LUHMES (cell line): ENCODE data around the genes CCL2 and SLFN5.

DNA sequence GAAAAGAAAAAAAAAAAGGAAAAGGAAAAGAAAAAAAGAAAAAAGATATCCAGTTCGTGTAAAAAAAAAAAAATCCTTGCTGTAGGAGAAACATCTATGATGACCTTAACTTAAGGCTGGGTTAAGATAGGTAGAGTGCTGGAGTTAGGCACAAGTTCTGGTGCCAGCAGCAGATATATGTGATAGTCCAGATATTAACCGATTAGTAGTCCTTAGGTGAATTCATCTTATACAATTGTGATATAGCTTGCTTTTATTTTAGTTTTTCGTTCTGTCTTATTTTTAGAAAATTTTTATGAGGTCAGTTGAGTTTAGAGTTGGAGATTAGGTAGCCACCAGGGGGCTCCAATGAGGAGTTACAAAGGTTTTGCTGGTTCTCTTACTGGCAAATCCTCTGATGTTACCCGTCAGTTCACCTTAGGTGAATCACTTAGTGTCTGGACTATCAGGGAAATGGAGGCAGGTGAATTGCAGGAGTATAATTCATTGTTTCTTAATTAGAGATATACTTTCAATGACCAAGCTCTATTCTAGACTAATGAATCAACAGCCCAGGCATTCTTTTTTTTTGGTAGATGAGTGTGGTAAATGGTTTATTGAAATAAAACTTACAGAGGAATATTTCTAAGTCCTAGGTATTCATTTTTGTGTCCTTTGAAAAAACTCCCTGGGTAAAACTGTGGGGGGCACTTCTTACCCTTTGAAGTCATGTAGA lies 17.4 kb downstream of the PSMD11 start:
- PRO-cap, result no peak

DNA sequence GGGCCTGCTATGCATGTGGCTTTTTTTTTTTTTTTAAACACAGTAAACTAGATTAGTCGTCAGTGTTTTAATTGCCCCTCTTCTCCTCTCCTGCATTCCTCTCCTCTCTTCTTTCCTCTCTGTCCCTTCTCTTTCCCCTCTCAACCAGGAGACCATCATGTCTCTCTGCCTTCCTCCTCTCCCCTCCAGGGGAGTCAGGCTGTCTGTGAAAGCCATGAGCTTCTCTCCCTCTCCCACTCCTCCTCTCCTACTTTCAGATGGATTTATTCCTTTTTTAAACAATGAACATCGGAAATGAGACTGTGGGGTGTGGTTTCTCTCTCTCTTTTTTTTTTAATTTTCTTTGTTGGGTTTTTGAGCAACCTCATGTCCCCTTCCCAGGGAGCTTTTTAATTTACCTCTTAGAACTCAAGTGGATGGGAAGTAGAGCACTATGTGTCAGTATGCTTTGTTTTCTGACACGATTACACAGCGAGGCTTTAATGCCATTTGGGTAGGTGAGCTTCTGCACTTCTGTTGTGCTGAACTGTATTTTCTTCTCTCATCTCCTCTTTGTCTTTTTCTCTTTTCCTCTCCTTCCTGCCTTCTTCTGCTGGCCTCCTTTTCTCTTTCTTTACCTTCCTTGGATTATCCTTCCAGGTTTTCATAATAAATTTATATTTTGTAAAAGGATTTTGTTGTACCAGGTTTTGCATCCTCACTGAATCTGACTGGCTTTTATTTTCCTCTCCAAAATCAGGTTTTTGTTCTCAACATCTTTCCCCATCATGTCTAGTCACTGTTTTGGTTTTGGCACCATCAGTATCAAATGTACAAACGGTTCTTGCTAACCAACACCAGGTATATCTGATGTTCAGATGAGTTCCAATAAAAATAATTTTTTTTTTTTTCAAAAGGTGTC lies 5.1 kb upstream of the CDK5R1 start:
- PRO-cap, result no peak

DNA sequence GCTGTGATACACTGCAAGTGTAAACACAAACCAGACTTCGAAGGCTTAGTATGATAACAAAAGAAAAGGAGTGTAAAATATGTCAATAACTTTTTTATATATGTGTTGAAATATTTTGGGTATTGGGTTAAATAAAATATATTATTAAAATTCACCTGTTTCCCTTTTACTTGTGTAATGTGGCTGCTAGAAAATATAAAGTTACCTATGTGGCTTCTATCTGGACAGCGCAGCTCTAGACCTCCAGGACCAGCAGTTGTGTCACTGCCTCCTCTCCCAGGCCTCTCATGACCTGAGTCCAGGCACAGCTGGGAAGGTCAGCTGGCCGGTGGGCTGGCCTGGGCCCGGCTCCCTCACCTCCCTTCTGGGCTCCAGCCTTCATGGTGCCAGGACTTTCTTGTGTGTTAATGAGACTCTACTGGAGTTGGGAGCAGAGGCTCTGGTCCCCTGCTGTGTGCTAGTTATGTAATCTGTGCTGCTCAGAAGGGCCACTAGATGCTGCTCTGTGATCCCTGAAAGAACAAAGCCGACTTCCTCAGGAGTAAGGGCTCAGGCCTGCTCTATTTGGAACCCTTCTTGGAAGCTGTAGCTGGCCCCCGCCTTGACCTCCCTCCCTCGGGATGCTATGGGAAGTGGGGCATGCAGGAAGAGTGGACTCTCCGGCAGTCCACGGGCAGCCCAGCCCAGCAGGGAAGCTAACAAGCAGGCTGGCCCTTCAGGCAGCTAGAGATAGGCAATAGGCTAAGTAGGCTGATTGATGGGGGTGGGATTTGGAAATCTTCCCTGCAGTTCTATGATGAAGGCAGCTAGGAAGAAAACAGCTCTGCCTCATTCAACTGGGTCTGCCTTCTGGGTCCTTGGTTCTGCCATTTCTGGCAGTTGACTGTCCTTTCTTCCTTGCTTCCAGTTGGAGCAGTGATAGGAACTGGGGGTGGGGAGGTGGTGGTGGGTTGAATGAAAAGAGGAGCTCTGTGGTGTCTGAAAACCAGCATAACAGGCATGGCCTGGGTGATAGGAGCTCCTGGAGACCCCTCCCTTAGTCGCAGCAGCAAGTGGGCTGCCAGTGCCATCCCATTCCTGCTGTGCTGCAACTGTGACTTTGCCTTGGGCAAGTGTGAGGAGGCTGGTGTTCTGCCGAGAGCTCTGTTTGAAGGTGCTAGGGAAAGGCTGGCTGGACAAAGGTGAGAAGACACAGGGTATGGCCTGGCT lies 3.2 kb upstream of the CDK5R1 start:
- PRO-cap, result no peak

GRCh38 chr17:32490040-32490808 lies 3.4 kb downstream of the CDK5R1 start:
- PRO-cap, result no peak

- PRO-cap, result no peak
Measured at GRCh38 chr17:32494213-32495194, 7.7 kb downstream of the CDK5R1 start.

DNA sequence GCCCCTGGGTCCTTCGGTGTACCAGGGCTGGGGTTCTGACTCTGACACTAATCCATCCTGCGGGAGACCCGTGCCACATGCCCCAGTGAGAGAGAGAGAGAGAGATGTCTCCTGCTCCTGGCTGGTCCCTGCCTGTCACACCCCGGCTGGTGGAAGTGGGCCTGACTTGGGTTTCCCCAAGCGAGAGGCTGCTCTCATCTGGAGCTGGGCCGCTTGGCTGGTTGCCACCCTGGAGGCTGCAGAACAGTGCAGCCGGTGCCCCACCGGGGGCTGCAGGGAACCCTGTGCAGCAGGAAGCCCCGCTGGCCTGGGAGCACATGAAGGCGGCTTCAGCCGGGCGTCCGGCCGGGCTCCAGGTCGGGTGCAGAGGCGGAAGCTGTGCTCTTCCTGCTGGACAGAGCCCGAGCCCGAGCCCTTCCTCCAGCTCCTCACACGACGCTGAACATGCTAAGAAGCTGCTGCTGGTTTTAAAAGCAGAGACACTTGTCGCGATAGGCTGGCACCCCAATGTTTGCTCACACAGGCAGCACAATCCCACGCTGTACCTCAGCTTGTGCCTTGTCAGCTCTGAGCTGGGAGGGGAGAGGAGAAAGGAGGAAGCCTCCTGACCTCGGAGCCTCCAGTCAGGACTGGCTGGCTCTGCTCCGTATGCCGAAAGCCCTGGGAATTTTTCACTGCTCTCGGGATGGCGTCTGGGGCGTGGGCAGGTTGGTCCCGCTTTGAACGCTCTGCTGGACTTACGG lies 8.6 kb downstream of the CDK5R1 start:
- PRO-cap, result no peak

DNA sequence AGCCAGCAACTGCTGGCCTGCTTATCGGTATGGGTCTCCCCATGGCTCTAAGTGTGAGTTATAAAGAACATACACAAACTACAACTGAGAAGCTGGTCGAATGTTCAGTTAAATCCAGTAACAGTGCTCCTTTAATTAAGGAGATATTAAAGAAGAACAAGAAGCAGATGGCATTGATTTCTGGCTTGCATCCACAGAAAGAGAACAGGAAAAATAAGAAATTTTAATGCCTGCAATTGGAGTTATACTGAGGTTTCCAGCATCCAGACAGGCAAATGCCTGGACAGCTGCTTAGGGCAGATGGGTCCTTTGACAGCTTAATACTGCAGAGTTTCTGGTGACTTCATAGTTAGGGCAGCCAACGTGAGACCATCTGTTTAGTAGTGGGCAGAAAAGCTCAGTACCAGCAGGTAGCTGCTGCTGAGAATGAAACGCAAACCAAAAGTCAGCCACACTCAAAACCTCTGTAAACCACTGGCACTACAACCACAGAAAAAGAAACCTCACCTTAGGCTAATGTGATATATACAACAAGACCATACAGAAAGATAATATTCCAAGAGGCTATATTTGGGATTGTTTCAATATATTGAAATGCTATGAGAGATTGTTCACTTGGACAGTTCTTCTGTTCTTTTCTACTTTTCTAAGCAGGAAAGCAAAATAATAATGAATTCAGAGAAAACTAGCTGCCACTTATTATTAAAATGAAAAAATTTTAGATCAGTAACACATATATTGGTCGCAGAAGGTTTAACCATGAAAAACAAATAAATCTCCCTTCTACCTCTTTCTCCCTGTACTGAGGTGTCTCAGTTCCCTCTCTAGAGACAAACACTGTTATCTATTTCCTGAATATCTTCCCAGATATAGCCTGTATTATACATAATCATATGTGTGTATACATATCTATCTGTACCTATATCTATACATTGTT lies 110.0 kb downstream of the CDK5R1 start:
- PRO-cap, result bidirectional peak, plus-strand start at position 389 of the sequence, minus-strand start at position 290 of the sequence

DNA sequence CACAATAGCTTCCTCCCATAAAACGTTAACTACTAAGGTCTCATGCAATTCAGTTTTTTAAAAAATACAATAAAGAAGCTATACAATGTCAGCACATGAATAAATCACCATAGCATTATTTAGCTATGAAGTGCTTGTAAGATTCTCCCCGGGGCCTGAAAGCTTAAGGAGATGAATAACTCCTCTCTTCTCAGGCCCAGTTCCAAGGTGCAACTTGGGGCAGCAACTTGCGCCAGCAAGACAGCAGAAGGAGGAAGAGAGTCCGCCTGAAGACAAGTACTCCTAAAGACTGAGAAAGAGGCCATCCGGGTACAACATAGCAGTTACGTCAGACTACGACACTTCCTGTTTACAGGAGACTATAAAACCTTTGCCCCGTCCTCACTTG lies 81.4 kb downstream of the MYO1D start:
- PRO-cap, result no peak

DNA sequence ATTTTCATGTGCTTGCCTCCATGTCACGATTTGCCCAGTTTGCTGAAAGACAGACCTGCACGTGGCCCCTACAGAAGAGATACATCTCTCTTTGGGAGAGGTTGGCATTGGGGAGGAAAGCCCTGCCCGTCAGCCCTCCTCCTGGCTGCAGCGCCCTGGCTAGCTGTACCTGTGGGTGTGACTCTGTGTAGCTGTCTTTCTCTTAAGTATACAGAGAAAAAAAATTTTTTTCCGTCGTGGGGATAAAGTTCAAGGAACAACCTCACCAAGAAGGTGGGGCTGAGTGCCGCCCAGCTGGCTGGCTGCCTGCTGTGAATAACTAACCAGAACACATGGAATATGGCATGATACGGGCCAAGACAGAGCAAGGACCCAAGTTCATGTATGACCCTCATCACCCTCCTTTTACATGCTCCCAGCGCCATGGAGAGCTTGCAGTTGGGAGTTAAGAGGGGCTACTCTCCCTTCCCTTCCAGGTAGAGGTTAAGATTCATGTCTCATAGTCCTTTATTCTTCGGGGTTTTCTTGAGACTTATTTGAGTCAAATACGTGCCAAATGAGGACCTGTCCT lies 26.6 kb downstream of the TMEM98 start:
- PRO-cap, result no peak

- PRO-cap, result no peak
Measured at GRCh38 chr17:34134452-34134651, 120.7 kb upstream of the CCL2 start.

DNA sequence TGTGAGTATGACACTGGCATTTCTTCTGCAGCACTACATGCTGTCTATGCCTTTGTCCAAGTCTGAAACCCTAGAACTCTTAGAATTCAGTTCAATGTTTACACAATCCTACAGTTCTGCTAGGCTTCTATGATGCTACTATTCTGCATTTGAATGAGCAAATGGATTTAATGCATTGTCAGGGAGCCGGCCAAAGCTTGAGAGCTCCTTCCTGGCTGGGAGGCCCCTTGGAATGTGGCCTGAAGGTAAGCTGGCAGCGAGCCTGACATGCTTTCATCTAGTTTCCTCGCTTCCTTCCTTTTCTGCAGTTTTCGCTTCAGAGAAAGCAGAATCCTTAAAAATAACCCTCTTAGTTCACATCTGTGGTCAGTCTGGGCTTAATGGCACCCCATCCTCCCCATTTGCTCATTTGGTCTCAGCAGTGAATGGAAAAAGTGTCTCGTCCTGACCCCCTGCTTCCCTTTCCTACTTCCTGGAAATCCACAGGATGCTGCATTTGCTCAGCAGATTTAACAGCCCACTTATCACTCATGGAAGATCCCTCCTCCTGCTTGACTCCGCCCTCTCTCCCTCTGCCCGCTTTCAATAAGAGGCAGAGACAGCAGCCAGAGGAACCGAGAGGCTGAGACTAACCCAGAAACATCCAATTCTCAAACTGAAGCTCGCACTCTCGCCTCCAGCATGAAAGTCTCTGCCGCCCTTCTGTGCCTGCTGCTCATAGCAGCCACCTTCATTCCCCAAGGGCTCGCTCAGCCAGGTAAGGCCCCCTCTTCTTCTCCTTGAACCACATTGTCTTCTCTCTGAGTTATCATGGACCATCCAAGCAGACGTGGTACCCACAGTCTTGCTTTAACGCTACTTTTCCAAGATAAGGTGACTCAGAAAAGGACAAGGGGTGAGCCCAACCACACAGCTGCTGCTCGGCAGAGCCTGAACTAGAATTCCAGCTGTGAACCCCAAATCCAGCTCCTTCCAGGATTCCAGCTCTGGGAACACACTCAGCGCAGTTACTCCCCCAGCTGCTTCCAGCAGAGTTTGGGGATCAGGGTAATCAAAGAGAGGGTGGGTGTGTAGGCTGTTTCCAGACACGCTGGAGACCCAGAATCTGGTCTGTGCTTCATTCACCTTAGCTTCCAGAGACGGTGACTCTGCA lies at the start of gene CCL2:
Gene CCL2, plus strand, starts transcription at position 617 of the 1,153 bp plus-strand sequence.
- PRO-cap, result no peak

DNA sequence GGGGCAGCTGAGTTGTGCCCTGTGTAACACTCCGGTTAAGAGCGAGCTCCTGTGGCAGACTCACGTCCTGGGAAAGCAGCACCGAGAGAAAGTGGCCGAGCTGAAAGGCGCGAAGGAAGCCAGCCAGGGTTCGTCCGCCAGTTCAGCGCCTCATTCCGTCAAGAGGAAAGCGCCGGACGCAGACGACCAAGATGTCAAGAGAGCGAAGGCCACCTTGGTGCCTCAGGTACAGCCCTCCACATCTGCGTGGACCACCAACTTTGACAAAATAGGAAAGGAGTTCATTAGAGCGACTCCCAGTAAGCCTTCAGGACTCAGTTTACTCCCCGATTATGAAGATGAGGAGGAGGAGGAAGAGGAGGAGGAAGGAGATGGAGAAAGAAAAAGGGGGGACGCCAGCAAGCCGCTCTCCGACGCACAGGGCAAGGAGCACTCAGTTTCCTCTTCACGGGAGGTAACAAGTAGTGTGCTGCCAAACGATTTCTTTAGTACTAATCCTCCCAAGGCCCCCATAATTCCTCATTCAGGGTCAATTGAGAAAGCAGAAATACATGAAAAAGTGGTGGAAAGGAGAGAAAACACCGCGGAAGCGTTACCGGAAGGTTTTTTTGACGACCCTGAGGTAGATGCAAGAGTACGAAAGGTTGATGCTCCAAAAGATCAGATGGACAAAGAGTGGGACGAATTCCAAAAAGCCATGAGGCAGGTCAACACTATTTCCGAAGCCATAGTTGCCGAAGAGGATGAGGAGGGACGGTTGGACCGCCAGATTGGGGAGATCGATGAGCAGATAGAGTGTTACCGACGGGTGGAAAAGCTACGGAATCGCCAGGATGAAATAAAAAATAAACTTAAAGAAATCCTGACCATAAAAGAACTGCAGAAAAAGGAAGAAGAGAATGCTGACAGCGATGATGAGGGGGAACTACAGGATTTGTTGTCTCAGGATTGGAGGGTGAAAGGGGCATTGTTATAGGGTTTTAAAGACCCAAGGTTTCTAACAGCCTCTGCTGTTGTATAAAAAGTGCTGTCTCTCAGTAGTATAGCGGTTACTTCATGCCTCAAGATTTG lies 705 bp downstream of the ZNF830 start:
- PRO-cap, result no peak

DNA sequence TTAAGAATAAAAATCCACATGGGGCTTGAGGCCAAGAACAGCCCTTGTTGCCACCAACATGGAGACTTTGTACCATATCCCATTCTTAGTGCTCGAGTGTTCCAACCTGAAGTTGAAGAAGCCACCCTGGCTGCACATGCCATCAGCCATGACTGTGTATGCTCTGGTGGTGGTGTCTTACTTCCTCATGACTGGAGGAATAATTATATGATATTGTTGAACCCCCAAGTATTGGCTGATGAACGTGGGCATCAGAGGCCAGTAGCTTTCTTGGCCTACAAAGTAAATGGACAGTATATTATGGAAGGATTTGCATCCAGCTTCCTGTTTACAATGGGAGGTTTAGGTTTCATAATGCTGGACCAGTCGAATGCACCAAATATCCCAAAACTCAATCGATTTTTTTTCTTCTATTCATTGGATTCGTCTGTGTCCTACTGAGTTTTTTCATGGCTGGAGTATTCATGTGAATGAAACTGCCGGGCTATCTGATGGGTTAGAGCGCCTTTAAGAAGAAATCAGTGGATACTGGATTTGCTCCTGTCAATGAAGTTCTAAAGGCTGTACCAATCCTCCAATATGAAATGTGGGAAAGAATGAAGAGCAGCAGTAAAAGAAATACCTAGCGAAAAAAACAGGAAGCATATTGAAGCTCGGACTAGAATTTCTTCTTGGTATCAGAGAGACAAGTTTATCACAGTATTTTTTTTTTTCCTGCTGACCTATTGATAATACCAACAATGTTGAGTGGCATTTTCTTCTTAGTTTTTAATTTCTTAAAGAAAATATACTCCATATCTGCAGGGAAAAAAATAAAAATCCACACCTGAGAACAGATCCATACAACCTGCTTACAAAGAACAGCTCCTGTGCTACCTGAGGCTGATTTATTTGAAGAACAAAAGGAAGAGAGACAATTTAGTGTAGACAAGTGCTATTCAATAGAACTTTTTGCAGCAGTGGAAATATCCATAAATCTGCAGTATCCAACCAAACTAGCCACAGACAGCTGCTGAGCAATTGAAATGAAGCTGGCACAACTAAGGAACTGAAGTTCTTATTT lies 25.3 kb downstream of the LIG3 start:
- PRO-cap, result no peak

DNA sequence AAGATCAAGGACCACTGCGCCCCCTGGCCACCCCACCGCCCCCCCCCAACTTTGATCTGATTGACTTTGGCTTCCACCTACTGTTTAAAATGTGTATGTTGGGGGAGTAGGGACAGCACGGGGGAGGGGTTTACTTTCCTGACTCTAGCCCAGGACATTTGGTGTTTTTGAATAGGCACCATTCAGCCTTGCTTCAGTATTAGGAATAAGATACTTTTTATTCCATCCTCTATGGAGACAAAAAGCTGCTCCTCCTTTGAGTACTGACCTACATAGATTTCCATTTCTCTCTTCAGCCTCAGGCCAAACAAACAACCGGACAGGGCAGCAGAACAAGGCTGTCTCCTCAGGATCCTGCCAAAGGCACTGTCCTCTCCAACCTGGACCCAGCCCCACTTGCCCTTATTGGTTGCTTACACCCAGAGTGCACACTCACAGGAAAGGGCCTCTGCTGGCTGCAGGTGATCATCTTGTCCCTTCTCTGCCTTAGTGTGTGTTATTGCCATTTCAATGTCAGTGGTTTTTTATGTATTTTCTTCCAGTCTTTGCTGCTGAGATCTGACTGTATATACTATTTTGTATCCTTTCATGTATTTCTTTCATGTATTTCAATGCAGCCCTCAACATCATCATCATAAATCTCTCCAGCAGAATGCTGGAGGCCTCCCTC lies 26.6 kb downstream of the LIG3 start:
- PRO-cap, result no peak

DNA sequence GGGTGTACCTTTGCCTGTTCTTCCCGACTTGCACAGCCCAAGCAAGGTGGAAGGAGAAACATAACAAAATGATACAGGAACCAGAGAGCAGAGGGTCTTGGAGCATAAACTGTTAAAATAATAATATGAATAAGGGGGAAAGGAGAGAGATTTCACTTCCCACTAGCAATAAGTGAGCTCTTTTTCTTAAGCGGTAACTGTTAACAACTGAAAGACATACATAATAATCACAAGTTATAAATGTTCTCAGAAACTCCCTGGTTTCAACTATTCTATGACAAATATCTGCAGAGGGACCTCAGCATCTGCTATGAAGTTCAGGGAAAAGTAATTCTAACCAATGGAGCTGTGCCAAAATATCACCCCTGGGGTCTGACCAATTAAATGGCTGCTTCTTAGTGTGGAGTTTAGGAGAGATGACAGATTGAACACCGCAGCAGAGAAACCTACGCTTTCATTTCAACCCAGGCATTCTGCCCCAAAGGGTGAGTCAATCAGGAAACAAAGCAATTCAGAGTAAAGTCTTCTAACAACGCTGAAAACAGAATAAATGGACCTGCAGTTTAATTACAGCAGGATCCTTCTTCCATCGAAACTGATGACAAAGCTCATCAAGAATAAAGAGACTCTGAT lies 17.0 kb downstream of the RFFL start:
- PRO-cap, result no peak

DNA sequence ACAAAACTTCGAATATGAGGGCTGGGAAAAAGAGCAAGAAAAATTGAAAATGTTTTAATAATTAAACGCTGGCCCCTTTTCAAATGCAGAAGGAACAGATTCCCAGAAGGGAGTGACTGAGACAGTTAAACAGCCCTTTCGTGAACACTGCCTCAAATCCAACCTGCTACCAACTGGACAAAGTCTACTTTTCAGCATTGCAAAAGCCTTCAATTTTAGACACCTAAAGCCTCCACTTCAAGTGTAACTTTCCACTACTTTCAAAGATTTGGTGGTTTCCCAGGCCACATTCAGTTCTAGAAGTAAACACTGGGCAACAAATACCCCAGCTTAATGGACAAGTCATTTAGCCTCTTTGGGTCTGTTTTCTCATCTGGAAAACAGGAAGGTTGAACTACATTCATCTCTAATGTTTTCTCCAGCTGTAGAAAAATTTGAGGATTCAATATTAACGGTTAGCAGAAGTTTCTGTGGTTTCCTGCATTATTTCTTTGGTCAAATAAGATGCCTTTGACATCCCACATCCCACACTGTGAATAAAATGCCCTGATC lies 11.8 kb downstream of the RFFL start:
- PRO-cap, result no peak

- PRO-cap, result no peak
Measured at GRCh38 chr17:35132096-35132444, 10.0 kb downstream of the NLE1 start.

DNA sequence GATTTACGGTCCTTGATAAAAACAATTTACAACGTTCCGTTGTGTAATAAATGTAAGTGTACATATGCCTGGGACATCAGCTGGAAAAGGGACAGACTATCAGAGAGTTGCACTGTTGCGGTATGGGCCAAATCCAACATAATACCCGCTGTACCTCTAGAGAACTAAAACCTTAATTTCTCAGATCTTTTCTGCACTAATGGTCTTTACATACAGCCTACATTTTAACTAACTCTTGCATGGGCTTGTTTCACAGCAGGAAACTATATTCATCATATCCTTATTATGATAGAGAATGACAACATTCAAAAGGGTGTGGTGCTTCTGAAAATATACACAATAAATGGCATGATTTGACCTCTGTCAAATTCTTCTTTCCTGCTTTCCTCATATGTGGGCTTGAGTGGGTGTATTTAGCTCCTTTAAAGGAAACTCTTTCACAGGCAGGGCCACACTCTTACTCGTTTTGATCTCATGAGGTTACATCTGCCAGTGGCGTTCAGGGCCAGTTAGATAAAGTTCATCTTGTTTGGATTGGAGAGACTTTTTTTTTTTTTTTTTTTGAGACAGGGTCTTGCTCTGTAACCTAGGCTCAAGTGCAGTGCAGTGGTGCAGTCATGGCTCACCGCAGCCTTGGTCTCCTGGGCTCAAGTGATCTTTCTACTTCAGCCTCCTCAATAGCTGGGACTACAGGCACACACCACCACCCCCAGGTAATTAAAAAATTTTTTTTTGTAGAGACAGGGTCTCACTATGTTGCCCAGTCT lies 6.1 kb downstream of the SLC35G3 start:
- PRO-cap, result no peak

- PRO-cap, result no peak
Measured at GRCh38 chr17:35213342-35213956, 19.3 kb upstream of the SLC35G3 start.

DNA sequence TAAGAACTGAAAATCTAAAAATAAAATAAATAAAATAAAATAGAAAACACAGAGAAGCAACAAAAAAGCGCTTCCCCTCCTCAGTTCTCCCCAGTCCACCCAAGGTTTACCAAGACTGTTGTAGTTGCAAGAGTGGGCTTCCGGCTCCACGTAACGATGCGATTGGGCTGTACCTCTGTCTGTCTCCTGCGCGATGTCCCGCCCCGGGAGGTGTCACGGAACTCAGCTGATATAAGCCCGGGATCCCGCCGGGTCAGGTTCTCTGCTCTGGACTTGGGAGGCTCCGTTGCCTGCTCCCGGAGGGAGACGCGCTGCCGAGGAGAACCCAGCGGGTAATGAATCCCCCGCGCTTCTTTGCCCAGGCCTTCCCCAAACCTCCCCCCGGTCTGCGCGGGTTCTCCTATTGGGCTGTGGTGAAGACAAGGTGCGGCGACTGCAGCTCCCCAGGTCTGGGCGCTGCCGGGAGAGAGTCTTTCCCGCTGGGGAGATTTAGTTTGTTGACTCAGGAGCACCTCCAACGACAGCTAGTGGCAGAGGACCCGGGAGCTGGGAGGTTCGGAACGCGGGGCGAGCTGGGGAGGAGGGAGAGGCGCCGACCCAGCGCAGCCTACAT lies at the start of gene SLFN5:
Gene SLFN5, plus strand, starts transcription at position 261 of the 613 bp plus-strand sequence.
- PRO-cap, result no peak